Measurements from ENCODE around the genes CARHSP1, LITAFD, HAPSTR1 and TVP23A.

GRCh38 chr16:8856707-8857203 is 12.1 kb downstream of the CARHSP1 start:
- PRO-cap, result no peak

DNA sequence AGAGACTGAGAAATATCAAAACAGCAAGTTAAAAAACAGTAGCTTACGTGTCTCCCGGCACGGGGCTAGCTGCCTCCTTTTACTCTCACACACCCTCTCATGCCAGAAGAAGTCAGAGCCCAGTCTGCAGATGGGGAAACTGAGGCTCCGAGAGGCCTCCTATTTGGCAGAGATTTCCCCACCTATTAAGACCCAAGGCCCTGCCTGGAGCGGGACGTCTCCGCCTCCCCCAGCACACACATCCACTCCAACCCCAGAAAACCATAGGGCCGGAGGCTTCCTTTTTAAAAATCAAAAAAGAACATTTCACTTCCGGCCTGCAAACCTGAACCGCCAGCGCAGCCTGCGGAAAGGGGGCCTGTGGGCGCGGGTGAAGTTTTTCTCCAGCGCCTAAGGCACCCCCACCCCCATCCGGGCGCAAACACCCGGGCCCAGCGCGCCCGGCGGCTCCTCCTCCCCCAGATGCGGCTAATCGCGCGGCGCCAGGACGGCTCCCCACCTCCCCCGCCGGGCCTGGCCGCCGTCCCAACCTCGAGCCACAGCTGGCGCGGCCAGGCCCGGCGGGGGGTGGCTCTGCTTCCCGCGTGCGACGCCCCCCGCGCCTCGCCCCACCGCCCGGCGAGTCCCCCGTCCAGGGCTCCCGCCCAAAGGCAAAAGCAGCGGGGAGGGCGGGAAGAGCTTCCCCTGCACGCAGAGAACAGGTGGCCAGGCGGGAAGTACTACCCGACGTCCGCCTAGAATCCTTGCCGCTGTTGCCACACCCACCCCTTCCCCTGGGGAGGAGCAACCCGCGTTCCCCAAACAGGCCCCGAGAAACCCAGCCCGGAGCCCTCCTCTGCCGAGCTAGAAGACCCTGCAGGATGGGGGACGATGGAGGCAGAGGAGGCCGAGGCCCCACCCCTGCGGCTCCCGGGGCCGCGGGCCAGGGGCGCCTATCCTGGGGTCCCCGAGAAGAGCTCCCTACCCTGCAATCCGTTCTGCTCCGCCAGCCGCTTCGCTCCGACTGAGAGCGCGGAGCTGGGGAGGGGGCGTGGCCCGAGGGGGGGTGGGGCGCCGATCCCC is at the start of gene CARHSP1:
TSS of gene CARHSP1 (minus strand) at position 1,005 of the 1,062 bp plus-strand sequence.
- PRO-cap, result bidirectional peak, plus-strand start at position 659 of the sequence, minus-strand start at position 353 of the sequence; bidirectional peak, plus-strand start outside the sequence, minus-strand start at position 1,005 of the sequence

DNA sequence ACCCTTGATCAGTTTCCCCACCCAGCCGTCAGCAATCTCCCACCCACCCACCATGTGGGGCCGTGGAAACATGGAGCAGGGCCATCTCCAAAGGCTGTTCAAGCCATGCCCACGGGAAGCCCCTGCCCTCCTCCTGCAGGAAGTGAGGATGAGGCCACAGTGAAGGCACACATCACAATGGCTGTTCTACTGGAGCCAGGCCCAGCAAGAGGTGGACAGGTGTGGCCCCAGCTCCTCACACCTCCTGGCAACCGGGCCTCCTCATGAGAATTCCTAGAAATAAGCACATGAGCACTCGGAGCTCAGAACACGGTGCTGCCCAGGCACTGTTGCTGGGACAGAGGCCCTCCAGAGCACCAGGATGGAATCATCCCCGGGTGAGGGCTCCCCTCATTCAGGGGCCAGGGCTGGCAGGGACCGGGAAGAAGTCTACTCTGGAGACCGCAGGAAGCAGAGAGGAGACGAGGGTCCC is at the start of gene LITAFD:
TSS of gene LITAFD (plus strand) at position 218 of the 472 bp plus-strand sequence.
- PRO-cap, result no peak

DNA sequence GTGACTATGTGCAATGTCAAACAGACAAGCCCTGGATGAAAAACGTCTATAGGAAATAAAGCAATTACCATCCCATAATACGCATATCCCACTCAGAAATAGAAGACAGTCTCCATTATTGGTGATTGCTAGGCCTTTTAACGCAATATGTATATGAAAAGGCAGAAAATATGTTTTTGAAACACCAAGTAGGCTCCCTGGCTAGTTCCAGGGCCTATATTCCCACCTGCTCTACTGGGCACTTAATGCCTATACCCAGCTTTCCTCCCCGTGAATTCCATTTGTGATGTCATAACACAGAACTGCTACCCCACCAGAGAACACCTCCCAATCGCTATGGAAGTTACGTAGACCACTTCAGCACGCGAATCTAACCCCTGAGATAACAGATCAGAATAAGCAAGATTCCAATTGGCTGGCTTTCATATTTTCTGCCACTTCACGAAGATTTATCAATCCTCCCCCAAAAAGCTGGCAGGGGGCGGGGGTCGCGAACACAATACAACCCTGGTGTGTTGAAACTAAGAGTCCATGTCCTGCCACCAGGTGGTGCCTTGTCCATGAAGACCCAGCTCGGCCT is 28.0 kb downstream of the USP7 start:
- PRO-cap, result no peak

DNA sequence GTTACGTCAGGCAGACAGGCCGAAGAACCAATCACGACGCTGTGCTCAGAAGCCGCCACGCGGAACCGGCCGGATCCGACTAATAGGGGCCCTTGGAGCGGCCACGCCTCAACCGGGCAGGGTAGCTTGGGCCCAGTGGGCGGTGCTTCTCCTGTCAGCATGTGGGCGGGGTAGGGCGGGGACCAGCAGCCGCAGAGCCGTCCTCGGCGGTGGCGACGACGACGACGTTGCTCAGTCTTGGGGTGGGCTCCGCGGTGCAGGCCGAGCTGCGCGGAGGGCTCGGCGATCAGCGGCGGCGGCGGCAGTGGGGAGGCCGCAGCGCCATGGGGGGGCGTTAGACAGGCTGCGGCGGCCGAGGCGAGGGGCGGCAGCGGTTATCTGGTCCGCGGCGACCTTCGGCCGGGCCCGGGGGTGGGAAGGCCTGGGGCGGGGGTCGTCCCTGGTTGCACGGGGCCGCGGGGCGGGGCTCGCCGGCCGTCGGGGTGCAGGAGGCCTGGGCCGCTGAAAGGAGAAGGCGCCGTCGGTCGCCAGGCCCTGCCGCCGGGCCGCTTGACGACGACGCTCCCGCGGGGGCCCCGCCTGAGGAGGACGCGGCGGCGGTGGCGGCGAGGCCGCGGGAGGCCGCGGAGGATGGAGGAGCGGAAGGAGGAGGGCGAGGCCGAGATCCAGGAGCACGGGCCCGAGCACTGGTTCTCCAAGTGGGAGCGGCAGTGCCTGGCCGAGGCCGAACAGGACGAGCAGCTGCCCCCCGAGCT is at the start of gene HAPSTR1:
TSS of gene HAPSTR1 (plus strand) at position 230 of the 755 bp plus-strand sequence.
- PRO-cap, result bidirectional peak, plus-strand start at position 234 of the sequence, minus-strand start outside the sequence

- PRO-cap, result no peak
Observed at GRCh38 chr16:9111695-9113162, 20.8 kb downstream of the HAPSTR1 start.

- PRO-cap, result unidirectional peak, plus-strand start at chr16:9114611
Observed at GRCh38 chr16:9114538-9114709, 23.0 kb downstream of the HAPSTR1 start.

DNA sequence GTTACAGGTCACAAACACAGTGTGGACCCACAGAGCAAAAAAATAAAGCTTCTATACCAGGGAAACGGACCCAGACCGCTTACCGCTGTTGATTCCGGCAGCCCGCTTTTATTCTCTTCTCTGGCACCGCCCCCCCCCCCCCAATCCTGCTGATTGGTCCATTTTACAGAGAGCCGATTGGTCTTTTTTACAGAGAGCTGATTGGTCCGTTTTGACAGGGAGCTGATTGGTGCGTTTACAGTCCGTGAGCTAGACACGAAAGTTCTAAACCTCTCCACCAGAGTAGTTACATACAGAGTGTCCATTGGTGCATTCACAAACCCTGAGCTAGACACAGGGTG is 92.2 kb downstream of the HAPSTR1 start:
- PRO-cap, result no peak

DNA sequence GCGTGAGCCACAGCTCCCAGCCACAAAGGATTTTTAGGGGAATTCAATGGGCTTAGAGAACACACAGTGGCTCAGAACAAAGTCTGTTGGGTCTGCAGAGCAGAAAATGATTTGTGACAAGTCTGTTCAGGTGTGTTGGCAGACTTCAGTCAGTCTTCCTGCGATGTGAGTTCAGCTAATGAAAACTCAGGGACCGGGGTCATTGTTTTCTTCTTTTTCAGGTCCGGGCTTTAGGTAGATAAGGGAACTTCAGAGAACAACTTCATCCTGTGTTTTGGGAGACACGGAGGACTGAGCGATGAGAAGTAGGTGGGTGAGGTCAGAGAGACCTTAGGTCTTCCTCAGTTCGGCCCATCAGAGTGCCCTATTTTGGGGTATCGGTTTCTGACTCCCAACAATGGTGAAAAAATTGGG is 89.0 kb upstream of the ATF7IP2 start:
- PRO-cap, result no peak

DNA sequence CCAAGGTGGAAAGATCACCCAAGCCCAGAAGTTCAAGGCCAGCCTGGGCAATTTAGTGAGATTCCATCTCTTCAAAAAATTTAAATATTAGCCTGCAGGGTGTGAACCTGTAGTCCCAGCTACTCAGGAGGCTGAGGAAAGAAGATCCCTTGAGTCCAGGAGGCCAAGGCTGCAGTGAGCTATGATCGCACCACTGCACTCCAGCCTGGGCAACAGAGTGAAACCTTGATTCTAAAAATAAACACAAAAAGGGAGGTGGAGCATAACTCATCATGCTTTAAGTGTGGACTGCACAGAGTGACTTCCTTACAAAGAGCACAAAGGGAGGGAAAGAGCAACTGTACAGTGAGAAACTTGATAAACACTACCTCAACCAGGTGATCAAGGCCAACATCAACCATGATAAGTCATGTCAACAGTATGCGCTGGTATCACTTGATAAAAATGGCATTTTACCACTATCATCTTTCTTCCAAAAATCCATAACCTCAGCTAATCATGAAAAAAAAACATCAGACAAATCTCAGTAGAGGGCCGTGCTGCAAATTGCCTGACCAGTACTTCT is 72.7 kb upstream of the ATF7IP2 start:
- PRO-cap, result no peak

DNA sequence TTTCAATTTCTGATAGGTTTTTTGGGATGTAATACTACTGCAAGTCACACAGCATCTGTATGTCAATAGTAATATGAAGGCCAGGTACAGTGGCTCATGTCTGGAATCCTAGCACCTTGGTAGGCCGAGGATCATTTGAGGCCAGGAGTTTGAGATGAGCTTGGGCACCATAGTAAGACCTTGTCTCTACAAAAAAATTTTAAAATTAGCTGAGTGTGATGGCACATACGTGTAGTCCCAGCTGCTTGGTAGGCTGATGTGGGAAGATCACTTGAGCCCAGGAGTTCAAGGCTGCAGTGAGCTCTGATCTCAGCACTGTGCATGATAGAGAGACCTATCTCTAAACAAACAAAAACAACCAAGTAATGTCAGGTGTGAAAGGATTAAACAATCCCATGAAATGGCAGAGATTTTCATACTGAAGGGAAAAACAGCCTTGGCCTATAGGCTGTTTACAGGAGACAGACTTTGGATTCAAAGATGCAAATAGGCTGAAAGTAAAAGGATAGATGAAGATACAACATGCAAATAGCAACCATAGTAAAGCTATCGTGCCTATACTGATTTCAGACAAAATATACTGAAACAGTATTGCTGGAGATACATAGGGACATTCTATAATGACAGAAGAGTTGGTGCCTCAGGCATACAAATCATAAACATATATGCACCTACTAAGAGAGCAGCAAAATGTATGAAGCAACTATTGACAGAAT is 8.0 kb downstream of the ATF7IP2 start:
- PRO-cap, result no peak

- PRO-cap, result no peak
Observed at GRCh38 chr16:10520263-10520997, 60.0 kb downstream of the EMP2 start.

GRCh38 chr16:10594405-10595262 is 14.2 kb upstream of the EMP2 start:
- PRO-cap, result unidirectional peak, plus-strand start at chr16:10594949

- PRO-cap, result no peak
Observed at GRCh38 chr16:10598166-10598581, 17.8 kb upstream of the EMP2 start.

DNA sequence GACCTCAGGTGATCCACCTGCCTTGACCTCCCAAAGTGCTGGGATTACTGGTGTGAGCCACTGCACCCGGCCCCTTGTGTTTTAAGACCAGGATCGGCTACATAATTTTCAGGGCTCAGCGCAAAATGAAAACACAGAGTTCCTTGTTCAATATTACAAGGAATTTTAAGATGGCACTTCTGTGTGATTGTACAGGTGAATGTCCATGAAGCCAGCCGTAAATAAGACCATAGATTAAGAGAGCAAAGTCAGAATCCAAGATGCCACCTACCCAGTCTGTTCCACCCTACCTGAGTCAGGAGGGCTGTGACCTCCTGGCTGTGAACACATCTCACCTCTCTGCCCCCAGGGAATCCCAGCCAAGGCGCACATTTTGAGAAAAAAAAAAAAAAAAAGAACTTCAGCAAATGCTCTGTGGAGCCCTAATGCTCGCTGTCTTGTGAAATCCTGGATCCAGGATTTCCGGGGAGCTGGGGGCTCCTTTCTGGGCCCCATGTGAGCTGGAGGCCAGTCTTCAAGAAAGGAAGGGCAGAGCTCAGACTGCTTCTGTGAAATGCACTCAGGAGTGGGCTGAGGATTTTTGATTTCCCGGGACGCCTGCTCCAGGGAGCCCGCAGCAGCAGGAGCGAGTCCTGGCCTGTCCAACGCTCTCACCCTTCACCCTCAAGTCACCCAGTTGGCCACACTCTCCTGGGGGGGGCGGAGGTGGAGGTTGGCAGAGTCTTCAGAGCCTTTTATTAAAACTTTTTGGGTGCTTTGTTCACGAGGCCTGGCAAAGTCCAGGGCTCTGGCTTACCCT is 35.9 kb upstream of the EMP2 start:
- PRO-cap, result bidirectional peak, plus-strand start at position 510 of the sequence, minus-strand start at position 333 of the sequence; bidirectional peak, plus-strand start at position 683 of the sequence, minus-strand start at position 670 of the sequence

GRCh38 chr16:10818394-10819149 is at the start of gene TVP23A:
TSS of gene TVP23A (minus strand) at chr16:10818794.
- PRO-cap, result bidirectional peak, plus-strand start at chr16:10818729, minus-strand start at chr16:10818652

GRCh38 chr16:10827516-10827958 is 8.9 kb upstream of the TVP23A start:
- PRO-cap, result no peak

- PRO-cap, result no peak
Observed at GRCh38 chr16:10940461-10941338, 1.6 kb downstream of the DEXI start.

DNA sequence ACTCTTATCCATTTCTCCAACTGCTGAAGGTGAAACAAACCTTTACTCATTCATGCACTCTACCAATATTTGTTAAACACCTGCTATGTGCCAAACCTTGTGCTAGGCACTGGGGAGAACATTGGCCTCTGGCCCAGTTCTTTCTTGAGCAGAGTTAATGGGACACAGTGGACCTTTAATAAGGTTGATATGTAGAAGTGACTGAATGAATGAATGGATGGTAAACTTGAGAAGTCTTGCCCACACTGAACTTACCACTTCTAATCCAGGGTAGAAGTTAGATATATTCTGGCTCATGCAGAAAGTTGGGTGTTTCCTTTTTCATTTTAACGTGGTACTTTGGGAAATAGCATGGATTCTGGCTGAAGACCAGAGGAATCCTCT is 914 bp upstream of the CLEC16A start:
- PRO-cap, result no peak

GRCh38 chr16:10957785-10958043 is 13.3 kb downstream of the CLEC16A start:
- PRO-cap, result no peak